Cytotoxic T cell (primary cell): ENCODE measurements around a stretch of chrX.

GRCh38 chrX:152917525-152918231 is 19.8 kb downstream of the ZNF185 start:
- PRO-cap, 2 experiments = no peak in any of the 2 experiments

DNA sequence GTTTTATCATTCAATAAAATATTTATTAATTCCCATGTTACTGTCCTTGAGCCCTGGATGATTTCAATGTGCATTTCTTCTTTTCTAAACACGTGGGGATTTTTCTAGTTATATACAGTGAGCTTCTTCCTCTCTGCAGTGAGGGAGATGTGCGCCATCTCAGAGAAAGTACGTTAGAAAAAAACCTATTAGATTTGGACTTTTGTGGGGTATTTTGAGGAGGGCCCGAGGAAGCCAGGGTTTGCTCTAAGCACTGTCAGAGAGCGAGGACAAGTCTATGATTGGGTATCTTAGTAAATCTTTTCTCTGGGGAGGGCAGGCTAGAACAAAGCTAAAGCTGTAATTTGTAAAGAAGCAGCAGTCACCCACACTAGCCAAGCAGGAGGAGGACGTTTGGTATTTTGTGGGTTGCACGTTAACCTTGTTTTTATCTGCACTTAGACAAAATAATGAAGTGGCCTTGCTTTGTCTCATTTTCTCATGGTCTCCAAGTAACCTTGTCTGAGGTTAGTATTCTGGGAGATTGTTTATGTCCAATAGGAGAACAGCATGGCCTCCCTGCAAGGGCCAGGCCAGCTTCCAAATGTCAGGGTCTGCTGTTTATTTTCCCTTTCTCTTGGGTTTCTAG is 30.1 kb downstream of the PNMA6E start:
- PRO-cap, 2 experiments = no peak in any of the 2 experiments

DNA sequence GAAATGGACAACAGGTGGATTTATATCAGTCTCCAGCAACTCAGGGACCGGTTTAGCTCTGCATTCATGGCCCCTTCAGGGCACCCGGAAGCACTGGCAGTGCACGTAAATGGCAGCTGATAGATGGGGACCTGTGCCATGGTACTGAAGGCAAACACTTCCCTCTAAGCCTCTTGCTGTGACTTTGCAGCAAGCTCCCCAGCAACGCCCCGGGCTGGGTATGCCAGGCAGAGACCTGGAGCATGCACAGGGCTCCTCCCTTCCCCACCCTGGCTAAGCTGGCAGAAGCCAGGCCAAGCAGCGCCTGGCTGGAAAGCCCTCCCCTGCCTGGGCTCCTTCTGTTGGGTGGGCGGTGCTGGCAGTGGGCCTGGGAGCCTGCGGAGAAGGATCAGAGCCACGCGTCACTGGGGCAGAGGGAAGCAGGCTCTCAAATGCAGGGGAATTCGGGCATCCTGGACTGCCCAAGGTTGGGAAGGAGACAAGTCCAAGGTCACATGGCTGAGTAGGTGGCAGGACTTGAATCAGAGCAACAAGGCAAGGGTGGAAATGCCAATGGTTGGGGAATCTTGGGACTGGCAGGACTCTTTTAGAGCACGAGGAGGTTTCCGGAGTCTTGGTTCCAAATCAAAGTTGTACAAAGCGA is 3.6 kb downstream of the ATP2B3 start:
- PRO-cap, 2 experiments = no peak in any of the 2 experiments

DNA sequence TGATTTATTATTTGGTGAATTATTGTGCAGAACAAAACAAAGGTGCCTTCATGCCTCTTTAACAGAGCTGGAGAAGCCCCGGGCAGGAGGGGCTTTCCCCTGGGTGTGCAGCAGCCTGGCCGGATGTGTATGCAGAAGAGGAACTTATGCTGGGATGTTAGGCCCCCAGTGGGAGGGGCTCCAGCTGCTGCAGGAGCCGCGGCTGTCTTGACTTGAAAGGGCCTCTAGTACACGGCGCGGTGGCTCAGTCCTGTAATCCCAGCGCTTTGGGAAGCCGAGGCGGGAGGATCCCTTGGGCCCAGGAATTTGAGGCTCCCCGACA is 16.0 kb downstream of the CCNQ start:
- PRO-cap, 2 experiments = no peak in any of the 2 experiments

DNA sequence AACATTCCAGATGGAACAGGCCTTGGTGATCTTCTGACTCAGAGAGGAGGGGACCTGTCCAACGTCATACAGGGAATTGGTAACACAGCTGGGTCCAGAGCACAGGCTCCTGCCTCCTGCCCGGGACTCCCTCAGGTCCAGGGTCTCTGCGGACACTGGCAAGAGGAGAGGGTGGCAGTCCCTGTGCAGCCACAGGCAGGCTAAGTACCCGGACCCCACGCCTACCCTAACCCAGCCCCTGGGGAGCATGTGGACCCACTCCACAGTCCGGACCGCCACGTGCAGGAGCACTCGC is 10.3 kb downstream of the CCNQ start:
- PRO-cap, 2 experiments = no peak in any of the 2 experiments

DNA sequence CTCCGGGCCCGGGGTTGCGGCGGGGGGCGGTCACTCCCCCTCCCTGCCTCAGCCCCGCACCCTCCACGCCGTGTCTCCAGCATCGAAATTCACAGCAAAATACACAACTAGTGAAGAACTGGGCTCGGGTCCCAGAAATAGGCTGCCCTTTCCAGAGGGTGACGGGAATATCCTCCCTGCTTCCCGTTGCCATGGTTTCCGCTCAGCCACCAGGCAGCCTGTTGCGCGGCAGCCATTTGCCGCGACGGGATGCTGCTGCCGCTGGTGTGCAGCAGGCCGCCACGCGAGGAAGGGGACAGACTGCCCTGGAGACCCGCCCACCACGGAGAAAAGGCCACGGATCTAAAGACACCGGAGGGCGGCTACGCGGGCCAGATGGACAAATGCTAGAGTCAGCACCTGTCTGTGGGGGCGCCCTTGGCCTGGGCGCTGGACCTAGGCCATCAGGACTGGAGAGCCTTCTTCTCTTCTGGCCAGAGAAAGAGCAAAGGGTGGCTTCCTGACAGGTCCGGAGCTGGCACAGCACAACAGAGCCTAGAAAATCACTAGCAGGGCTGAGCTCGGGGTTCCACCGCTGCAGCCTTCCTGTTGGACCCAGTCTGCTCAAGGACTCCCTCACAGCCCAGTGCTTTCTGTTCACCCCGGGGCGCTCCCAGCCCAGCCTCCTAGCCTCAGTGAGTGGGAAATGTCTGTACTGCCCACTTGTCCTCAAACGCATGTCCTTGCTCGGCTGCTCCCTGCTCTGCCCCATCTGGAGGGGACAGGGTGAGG is 11.6 kb upstream of the CCNQ start:
- PRO-cap, 2 experiments = no peak in any of the 2 experiments

- PRO-cap, 2 experiments = no peak in any of the 2 experiments
These were observed 2.7 kb upstream of the SLC6A8 start for GRCh38 chrX:153684835-153685713.

- PRO-cap, 2 experiments = no peak in any of the 2 experiments
These were observed 9.1 kb downstream of the SLC6A8 start for GRCh38 chrX:153696674-153697471.

GRCh38 chrX:153711007-153711477 is 13.1 kb downstream of the BCAP31 start:
- PRO-cap, 2 experiments = no peak in any of the 2 experiments

- PRO-cap, 2 experiments = no peak in any of the 2 experiments
These were observed 1.3 kb downstream of the ABCD1 start for GRCh38 chrX:153725801-153726504.

DNA sequence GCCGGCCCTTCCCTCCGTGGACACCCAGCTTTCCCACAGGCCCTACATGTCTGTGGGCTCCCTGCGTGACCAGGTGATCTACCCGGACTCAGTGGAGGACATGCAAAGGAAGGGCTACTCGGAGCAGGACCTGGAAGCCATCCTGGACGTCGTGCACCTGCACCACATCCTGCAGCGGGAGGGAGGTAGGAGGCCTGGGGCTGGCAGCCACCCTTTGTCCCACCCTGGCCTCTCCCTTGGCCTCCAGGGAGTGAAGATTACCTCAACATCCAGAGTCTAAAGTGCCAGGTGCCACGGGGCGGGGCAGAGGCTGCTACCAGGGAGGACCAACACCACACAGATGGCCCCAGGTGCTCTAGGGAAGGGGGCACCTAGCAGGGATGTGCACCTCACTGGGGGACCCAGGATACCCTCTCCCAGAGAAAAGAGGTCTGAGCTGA is 15.9 kb downstream of the ABCD1 start:
- PRO-cap, 2 experiments = no peak in any of the 2 experiments

DNA sequence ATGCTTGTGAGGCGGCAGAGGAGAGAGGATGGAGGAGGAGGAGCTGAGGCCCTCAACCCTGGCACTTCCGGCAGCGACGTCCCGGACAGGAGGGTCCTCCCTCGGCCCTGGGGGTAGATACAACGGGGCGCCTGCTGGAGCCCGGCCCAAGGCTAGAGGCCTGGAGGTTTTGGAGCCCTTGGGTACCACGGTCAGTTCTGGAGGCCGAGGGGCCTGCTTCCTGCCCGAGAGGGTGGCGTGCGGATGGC is 13.5 kb downstream of the SSR4 start:
- PRO-cap, 2 experiments = no peak in any of the 2 experiments

- PRO-cap, 2 experiments = peak in 2 of 2 experiments; most common plus-strand start chrX:153819153 (in 2)
These were observed 11.2 kb downstream of the PDZD4 start for GRCh38 chrX:153818817-153819814.

- PRO-cap, 2 experiments = peak in 1 of 2 experiments; most common minus-strand start chrX:153900960 (in 1)
These were observed 3.6 kb upstream of the AVPR2 start for GRCh38 chrX:153900661-153901404.

- PRO-cap, 2 experiments = no peak in any of the 2 experiments
These were observed 9.9 kb downstream of the TMEM187 start for GRCh38 chrX:153982459-153982848.

DNA sequence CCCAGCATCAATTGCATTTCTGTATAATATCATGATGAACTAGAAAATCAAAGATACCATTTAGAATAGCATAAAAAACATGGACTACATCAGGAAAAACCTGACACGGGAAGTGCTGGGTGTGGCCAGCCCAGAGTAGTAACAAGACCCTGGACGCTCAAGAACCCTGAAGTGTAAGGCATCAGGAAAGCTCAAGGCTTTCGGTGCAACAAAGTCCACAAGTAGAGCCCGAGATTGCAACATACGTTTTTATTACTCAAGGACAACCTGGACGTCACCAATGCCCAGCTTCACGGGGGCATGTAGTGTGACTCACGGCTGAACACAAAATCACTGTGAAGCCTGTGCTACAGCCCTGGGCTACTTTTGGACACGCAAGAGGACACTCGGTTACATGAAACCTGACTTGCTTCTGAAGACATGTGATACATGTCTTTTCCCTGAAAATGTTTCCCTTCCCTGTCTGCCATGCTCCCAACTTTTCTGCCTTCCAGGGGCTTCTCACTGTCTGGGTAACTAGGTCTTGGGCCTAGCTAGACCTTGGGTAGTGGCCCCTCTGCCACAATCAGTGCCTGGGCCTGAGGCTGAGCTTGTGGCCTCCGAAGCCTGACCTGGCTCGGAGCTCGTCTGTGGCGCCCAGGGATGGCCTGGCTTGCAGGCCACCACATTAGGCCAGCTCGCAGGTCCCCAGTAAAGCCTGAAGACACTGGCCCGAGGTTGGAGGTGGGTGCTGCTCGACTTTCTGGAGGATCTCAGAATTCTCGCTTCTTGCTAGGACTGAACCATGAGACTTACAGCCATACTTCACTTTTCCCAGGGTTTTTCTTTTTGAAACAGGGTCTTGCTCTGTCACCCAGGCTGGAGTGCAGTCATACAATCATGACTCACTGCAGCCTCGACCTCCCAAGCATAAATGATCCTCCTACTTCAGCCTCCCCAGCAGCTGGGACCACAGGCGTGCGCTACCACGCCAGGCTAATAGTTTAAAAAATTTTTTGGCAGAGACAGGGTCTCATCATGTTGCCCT is 9.1 kb downstream of the IRAK1 start:
- PRO-cap, 2 experiments = no peak in any of the 2 experiments

- PRO-cap, 2 experiments = no peak in any of the 2 experiments
These were observed 20.5 kb upstream of the IRAK1 start for GRCh38 chrX:154040096-154040712.

GRCh38 chrX:154380060-154380542 is 1.0 kb downstream of the EMD start:
- PRO-cap, 2 experiments = no peak in any of the 2 experiments

- PRO-cap, 2 experiments = peak in 2 of 2 experiments; most common plus-strand start chrX:154412778 (in 1); most common minus-strand start chrX:154412490 (in 1)
These were observed 1.2 kb downstream of the TAFAZZIN start for GRCh38 chrX:154412379-154413106.

- PRO-cap, 2 experiments = no peak in any of the 2 experiments
These were observed 2.4 kb downstream of the TAFAZZIN start for GRCh38 chrX:154413514-154414321.